Camera-type eye (tissue), 1 donor: ENCODE measurements around a stretch of chr14.

- RAMPAGE, long total RNA, result no peak
Measured at GRCh38 chr14:68279714-68280452, 460.3 kb downstream of the RAD51B start.

DNA sequence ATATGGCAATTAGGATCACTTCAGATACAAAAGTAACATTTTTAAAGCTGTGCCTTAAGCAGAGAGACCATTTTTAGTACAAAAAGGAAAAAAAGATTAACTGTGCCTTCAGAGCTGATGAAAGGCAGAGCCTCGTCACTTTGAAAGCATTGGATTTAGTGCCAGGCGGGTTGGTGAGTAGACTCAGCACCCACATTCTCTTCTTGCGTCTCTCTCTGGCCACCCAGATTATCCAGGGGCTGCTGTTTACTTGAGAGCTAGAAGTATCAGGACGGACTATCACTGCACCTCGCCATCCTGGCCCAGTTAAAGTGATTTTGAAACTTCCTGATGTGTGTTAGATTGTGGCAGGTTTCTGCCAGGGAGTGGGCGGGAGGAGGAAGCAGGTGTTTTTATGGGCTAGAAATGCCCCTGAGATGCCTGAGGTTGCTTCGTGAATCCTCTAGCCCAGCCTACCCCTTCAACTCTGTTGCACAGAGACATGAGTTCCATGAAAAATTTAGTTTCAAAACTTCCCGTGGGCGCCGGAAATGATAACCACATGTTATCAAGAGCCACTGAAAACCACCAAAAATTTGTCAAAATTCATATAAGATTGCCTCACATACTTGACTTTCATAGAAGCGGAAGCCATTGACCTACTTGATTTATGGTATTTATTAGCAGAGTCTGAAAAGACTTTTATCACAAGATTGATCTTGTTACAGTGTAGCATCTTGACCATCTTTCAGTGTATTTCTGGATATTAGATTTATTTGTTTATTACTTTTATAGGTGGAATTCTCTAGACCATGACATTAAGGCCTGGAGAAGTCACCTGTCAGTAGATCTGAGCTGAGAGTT lies 466.0 kb downstream of the RAD51B start:
- RAMPAGE, long total RNA, result no peak

DNA sequence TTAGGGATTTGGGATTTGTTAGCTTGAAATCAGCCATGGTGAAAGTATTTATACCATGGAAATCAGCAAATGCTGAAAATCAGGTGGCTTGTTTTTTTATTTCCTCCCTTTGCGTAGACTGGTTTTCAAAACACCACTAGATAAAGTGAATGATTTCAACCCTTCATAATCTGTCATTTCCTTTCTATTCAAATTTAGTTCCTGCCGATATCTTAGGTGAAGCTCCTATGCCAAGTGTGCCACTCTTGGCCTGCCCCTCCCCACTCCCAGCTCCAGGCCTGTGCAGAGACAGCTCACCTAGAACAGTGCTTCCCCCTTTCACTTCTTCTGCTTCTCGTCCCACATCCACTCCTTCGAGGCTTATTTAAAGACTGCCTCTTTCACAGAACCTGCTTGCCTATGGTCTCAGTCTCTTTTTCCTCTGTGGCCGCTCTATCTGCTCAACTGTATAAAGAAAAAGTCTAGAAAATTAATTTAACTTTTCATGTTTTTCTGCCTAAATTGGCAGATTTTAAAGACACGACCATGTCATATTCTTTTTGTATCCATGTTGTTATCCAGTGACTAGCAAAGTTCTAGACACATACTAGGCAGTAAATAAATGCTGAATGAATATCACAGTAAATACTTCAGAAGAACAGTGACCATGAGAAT lies 473.9 kb downstream of the RAD51B start:
- RAMPAGE, long total RNA, result no peak

DNA sequence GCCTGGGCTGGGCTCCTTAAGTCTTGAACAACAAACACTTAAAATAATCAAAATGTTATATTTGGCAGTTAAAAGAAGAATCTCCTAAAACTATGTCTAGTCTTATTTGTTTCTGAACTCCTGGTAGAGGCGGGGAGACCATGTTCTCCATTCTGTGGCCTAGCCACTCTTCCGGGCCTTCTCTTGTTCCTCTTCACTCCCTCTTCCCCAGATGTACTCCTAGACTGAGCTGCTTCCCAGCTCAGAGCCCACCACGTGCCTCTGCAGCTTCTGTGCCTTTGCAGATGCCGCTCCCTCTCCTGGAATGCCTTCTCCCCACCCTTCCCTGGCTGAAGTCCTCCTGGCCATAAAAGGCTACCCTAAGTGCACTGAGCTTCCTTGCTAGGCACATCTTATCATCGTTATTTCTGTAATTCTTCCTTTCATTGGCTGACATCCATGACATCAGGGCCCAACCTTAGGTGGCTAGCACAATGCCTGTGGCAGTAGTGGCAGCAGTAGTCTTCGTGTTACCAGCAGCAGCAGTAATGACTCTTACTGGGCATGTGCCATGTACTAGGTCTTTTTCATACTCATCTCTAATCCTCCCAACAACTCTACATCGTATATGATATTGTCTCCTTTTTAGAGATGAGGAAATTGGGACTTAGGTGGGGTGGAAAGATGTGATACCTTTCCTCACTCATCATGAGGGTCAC lies 432.7 kb downstream of the ZFP36L1 start:
- RAMPAGE, long total RNA, result no peak

DNA sequence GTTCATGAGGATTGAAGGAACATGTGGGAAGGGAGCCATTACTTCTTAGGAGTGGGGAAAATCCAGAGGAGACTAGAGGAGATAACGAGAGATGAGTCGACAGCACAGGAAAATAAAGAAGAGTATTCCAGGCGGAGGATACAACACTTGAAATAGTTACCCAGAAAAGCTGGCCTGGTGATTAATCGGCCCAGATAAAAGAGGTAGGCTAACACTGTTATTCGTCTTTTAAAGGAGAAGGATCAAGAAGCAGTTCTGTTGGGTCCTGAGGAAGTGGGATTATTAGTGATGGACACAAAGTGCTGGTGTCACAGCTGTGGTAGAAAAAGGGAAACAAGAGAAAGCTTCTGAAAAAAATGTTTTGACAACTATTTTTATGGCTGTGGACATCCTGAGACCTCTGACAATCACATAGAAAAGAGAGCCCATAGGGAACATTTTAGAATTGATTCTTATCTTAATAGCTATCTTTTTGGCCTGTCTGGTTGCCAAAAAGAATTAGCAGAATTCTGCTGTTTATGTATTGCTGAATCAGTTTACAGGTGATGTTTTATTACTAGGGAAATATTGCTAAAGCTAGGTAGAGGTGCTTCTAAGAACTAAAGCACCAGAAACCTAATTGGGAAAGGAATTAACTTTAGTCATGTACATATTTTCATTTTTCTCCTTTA lies 425.2 kb downstream of the ZFP36L1 start:
- RAMPAGE, long total RNA, result no peak

GRCh38 chr14:68373879-68374303 lies 419.0 kb downstream of the ZFP36L1 start:
- RAMPAGE, long total RNA, result no peak

DNA sequence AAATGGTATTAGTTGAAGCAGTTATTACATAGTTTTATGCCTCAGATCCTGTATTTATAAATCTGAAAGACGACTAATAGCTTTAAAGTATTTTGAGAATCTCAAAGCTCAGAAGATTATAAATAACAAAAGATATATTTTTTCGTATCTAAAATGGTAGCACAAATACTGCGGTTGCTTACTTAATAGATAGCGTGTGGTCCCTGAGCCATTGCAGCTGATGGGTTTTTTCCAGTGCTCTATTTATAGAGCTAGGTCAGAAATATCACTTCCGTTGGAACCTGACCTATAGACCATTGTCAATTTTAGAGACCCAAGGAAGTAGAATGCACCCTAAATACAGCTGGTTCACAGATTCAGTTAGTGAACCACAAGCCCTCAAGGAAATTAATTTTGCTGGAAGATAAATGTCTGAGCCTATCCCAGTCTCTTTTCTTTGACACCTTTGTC lies 391.1 kb downstream of the ZFP36L1 start:
- RAMPAGE, long total RNA, result no peak

GRCh38 chr14:68473862-68474207 lies 319.0 kb downstream of the ZFP36L1 start:
- RAMPAGE, long total RNA, result no peak

DNA sequence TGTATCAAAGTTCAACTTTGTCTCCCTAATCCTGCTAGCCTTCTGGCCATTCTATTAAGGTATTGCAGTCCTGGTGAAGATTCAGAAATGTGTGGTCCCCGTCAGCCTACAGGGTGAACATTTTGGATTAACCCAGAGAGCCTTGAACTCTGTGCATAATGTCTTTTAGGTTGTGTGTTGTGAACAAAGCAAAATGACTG lies 310.8 kb downstream of the ZFP36L1 start:
- RAMPAGE, long total RNA, result no peak

- RAMPAGE, long total RNA, result no peak
Measured at GRCh38 chr14:68535208-68535876, 257.5 kb downstream of the ZFP36L1 start.

- RAMPAGE, long total RNA, result no peak
Measured at GRCh38 chr14:68571904-68572301, 221.0 kb downstream of the ZFP36L1 start.

- RAMPAGE, long total RNA, result no peak
Measured at GRCh38 chr14:68583593-68584071, 209.2 kb downstream of the ZFP36L1 start.

GRCh38 chr14:68607439-68607809 lies 185.4 kb downstream of the ZFP36L1 start:
- RAMPAGE, long total RNA, result no peak

DNA sequence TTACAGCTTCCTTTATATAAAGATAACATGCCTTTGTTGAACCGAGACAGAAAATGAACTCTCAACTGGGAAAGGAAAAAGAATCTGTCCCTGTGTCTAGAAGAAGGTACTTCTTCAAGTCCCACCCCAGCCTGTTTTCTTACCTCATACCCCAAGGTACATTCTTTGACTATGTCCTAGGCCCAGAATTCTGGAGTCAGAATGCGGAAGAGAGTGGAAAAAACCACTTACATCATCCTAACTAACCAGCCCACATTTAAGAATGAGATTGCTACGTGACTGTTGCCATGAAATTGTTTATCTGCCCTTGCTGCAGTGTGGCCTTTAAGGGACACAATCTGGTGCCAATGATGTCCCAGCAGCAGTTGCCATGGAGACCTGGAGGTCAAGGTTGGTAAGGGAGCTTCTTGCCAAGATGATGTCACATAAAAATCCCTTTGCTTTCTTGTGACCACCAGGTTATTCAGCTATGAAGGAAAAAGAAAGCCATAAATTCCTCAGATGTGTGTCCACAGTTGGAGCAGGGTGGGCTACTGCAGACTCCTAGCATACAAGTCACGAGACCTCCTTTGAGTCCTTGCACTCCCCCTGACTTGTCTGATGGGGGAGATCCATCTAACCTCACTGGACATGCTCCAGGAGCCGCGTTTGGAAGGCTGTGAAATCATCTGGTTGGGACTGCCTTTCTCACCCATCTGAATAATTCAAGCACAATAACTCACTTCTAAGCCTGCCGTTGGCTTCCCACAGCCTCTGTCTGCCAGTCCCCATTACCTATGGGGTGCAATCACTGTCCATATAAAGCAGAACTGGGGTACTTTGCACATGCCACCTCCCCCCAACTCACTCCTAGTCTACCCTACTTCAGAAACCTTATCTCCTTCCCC lies 165.7 kb downstream of the ZFP36L1 start:
- RAMPAGE, long total RNA, result no peak

- RAMPAGE, long total RNA, result no peak
Measured at GRCh38 chr14:68630454-68631168, 162.3 kb downstream of the ZFP36L1 start.

GRCh38 chr14:68654937-68655593 lies 137.8 kb downstream of the ZFP36L1 start:
- RAMPAGE, long total RNA, result no peak

DNA sequence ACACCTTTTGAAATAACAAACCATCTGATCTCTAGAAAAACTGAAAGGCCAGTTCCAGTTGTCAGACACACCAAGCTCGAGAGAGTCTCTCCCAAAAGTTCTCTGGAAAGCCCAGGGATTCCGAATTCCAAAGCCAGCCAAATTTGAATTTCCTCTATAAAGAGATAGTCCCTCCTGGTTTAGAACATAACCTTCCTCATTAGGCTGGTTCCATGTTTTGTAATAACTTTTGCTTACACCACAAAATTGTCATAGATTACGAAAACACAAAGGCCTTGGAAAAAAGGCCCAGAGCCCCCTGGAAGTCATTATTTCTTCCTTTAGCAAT lies 110.6 kb downstream of the ZFP36L1 start:
- RAMPAGE, long total RNA, result no peak

DNA sequence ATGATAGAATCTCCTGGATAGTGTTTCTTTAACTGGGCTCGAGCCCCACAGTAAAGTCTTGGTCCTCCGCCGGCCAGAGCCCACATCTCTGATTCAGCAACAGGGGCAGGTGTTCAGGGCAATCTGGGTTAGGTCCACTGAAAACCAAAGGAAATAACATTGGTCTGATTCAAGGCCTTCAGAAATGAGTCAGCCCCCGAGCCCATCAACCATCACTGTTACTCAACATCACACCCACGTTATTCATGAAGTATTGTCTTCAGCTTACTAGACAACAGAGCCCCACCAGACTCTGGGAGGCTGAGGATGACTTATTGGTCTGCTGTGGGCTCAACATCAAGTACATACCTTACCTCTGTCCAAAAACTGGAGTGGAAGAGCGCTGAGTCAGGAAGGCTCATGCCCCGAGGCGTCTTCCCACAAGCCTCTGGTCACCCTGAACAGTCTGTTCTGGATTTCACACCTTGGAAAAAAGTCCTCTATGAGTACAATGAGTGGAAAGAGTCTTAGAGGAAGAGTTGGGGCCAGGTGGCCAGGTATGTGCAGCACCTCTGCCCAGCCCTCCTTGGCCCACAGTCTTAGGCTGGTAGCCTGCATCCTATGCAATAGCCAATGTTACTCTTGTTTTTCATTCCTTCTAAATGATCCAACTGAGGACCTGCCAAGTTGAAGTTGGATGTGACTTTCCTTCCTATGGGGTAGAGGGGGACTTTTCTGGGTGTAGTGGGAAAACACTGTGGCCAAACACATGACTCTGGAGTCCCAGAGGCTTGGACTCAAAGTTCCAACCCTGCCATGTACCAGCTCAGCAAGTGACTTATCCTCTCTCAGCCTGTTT lies 97.4 kb downstream of the ZFP36L1 start:
- RAMPAGE, long total RNA, result no peak

DNA sequence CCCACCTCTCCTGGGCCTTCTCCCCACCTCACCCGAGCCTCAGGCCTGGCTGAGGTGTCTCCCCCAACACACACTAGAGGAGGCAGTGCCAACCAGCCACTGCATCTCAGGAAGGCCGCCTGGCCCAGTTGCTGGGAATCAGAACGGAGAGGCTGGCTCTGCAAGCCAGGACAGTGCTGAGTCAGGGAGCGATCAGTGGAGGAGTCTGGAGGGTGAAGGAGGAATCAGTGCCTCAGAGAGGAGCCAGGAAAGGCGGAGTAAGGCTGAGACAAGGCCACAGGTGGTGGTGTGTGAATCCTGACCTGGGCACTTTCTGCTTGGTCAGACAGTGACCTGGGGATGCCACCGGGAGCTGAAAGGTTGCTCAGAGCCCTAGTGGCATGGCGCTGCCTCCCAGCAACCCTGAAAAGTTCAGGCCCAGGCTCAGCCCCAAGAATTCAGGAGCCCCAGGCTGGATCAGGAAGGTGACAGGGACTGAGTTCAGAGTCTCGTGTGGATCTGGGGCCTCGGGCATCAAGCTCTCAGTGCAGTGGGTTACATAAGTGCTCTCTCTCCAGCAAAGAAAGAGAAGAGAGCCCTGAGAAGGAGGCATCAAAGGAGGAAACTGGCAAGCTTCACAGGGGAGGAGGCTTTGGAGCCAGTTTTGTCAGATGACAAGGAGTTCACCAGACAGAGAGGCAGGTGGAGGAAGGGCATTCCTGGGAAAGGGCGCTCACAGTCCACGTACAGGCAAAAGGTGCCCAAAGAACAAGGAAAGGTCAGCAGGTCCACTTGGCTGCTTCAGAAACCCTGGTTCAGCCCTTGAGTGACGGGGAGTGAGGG lies 87.9 kb downstream of the ZFP36L1 start:
- RAMPAGE, long total RNA, result no peak

DNA sequence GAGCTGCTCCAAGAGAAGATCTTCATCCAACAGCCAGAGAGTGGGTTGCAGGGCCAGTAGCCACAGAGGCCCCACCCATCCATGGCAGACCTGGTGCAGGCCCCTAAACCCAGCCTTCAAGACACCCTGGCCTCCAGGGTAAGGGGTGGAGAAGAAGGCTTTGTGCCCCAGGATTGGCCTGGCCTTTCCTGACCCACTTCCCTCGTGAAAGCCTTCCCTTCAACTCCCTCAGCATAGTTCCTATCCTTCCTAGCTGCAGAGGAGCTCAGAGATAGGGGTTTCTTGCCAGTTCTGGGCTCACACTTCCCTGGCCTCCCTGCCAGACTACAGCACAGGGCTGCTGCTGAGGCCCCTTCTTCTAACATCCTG lies 7.4 kb downstream of the ZFP36L1 start:
- RAMPAGE, long total RNA, result no peak